SK-N-DZ (cell line): Measurements from ENCODE around the genes C9orf64, HNRNPK and TUT7.

GRCh38 chr9:83816968-83817679 is 445 bp downstream of the GKAP1 start:
RAMPAGE:
- cytosol, long total RNA = no peak
- nucleus, long total RNA = no peak

DNA sequence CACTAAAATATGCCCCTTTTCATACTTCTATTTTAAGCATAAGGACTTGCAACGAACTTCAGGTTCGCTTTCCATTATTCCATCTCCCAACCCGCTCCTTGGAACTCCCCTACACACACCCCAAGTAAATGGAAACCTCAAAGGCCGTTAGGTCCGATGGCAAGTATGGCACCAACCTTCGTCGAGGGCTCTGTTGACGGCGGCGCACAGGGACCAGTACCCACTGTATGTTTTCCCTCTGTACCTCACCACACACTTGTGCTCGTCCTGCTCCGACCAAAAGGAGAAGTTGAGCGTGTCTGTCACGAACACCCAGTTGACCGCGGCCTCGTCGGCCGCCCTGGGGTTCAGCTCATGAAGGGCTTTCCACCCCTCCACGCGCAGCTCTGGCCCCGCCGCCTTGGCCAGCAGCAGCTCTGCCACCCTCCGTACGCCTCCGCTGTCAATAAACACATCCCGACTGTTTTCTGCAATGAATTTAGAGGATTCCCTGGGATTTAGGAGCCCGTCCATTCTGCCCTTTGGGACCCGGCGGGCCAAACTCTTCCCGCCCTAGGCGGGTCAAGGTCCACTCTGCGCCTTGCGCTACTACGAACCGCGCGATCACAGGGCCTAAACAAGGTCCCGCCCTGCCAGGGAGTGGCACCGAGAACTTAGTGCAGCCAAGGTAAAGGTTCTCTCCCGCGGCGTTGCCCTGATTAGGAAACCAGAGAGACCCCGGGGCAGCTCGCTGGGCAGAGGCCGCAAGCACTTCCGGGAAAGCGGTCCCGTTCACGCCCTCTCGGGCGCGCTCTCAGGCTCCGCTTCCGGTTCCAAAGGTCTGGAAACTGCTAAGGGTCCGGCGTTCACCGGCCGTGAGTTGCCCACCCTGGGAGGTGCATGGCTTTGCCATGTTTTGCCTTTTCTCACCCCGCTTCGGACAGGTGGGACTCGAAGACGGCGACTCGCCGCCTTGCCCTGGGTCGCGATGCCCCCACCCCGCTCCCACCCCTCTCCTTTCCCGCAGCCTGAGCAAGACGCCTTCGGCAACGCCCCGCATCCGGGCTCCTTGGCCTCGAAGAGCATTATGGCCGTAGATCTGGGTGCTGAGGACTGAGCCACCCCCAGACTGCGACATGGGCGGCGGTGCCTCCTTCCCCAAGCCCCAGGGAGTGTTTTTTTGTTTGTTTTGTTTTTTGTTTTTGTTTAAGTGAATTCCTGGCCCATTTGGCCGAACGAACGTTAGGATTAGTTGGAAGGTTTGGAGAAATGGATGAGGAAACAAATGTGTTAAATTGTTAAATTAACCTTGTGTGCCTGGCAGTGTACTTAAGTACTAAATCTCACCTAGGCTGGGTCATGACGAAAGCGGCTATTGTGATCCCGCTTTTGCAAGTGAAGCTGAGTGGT is at the start of gene C9orf64:
Gene C9orf64, minus strand, starts transcription at position 755 of the 1,389 bp plus-strand sequence.
RAMPAGE:
- cytosol, long total RNA = start-site peak on the minus strand centred at position 744 of the sequence, 31 bp wide, 29 and 157 reads in 2 replicates
- nucleus, long total RNA = no peak

DNA sequence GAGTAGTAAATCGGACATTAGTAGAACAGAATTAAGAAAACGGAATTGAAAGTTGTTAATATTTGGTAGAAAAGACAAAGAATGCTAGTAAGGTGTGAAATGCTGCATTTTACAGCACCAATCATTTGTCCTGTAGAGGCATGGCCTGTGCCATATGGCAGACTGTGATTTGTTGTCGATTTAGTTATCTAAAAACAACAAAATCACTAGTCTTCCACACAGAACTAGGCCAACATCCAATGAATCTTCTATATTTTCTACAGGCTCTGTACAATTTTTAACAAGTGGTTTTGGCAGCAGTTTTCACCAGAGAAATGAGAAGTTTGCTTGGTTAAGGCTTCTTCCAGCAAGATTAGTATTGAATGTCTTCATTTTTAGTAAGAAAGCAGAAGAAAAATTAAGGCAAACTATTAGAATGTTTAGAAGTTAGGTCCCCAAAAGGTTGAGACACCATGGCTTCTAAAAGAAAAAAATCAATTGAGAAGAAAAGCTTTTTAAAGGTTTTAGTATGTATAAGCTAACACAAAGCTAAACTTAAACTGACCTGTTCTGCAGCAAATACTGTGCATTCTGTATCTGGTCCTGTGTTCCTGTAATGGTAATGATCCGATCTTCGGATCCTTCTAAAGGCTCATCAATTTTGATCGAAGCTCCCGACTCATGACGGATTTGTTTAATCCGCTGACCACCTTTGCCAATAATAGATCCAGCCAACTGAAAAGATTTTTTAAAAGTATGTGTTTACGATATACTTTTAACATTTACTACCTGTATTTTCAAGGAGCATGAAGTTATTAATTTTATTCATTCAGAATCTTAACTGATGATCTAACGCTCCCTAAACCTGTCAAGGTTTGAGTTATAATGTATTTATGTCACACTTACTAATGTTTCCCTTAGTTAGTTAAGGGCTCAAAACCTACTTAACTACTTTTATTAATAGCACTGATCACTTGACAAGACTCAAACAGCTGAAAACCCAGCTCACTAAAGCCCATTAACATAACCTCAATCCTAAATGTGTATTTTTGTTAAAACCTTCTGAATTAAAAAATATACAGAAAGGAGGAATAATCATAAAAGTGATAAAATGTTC is 10.0 kb downstream of the HNRNPK start:
RAMPAGE:
- cytosol, long total RNA = no peak
- nucleus, long total RNA = no peak

GRCh38 chr9:83978790-83979293 is 1.2 kb downstream of the HNRNPK start:
RAMPAGE:
- cytosol, long total RNA = no peak
- nucleus, long total RNA = no peak

RAMPAGE:
- cytosol, long total RNA = start-site peak on the minus strand at chr9:83980173-83980209, 6,643 and 7,463 reads in 2 replicates; start-site peak on the minus strand at chr9:83980578-83980640, 23,486 and 20,378 reads in 2 replicates
- nucleus, long total RNA = start-site peak on the minus strand at chr9:83980179-83980246, 3,724 and 1,314 reads in 2 replicates; start-site peak on the minus strand at chr9:83980575-83980630, 14,304 and 14,949 reads in 2 replicates
Observed at GRCh38 chr9:83980047-83980660, at the start of gene HNRNPK. HNRNPK (minus strand) TSS chr9:83980215.

DNA sequence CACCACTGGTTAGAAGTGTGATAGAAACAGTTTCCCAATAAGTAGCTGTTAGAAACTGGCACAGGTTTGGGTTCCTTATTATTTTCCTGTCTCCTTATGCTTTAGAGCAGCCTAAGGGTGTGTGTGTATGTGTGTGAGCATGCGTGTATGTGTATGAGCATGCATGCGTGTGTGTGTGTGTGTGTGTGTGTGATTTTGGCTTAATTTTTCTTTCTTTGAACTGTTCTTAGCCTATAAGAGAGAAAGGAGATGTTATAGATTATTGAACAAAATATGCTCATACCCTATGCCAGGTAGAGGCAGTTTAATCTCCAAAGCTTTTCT is 160.8 kb downstream of the NTRK2 start:
RAMPAGE:
- cytosol, long total RNA = no peak
- nucleus, long total RNA = no peak

DNA sequence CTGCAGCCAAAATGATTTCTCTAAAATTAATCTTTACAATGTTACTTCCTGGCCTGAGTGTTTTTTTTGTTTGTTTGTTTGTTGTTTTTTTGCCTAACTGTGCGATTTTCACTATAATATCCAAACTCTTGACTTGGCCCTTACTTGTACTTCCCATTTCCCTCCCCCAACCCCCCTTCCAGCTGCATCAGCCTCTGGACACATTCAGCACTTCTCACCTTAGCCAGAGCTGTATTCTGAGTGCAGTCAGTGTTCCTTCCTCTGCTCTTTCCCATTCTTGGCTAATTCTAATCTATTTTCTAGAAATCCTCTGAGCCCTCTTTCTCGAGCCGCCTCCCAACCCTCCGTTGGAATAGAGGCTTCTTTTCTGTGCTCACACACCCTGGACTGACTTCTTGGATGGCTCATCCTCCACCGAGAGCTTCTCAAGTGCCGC is 188.8 kb downstream of the NTRK2 start:
RAMPAGE:
- cytosol, long total RNA = no peak
- nucleus, long total RNA = no peak

RAMPAGE:
- cytosol, long total RNA = no peak
- nucleus, long total RNA = no peak
Observed at GRCh38 chr9:84954040-84954645, 284.6 kb downstream of the NTRK2 start.

GRCh38 chr9:85040536-85041302 is 371.2 kb downstream of the NTRK2 start:
RAMPAGE:
- cytosol, long total RNA = no peak
- nucleus, long total RNA = no peak

RAMPAGE:
- cytosol, long total RNA = no peak
- nucleus, long total RNA = no peak
Observed at GRCh38 chr9:85744453-85744728, 2.6 kb upstream of the AGTPBP1 start.

DNA sequence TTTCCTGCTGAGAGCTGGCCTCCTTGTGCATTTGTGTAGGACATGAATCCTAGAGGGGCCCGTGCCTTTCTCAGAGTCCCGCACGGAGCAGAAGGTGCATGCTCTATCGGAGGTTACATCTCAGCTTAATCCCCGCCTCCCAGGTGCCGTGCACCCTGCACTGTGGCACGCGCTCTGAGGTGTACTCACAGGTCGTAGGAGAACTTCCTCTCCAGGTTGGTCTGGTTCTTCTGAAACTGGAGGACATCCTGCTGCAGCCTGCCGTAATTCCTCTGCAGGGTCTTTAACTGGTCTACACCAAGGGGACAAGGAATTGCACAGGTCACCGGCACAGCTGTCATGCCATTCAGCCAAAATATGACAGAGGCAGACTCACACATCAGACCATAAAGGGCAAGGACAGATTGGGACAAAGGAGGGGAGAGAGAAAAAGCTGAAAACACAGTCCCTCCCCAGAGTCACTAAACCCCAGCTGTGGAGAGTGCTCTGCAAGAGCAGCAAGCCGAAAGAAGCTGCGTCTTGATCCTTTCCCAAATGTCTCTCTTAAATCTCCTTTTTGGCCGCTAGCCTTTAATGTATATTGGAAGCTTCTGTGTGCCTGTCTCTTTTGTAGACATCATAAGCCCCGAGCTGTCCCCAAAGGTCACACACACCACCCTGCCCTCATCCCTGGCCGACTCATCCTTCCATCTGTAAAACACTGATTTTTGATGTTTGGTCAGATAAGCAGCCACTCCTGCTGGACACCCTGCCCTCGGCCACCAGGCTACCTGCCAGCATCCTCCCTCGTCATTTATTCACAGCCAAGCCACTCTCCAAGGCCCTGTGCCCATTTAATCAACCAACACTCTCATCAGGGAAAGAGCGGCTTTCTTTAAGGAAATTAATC is 52.8 kb downstream of the GOLM1 start:
RAMPAGE:
- cytosol, long total RNA = no peak
- nucleus, long total RNA = no peak

DNA sequence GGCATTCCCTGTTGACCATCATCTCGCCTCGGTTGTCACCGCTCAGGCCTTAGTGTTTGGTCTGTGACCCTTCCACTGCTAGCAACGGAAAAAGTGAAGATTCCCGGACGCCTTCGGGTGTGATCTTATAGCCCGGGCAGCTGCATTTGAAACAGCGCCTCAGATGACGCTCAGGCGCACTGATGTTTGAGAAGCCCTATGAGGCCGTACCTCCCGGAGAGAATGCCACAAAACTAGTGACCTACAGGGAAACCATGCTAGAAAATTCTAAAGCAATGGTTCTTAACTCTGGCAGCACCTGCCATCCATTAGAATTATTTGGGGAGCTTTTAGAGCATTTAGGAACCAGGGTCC is 668 bp upstream of the GOLM1 start:
RAMPAGE:
- cytosol, long total RNA = no peak
- nucleus, long total RNA = no peak

RAMPAGE:
- cytosol, long total RNA = no peak
- nucleus, long total RNA = no peak
Observed at GRCh38 chr9:86352281-86352548, 2.0 kb downstream of the TUT7 start.

DNA sequence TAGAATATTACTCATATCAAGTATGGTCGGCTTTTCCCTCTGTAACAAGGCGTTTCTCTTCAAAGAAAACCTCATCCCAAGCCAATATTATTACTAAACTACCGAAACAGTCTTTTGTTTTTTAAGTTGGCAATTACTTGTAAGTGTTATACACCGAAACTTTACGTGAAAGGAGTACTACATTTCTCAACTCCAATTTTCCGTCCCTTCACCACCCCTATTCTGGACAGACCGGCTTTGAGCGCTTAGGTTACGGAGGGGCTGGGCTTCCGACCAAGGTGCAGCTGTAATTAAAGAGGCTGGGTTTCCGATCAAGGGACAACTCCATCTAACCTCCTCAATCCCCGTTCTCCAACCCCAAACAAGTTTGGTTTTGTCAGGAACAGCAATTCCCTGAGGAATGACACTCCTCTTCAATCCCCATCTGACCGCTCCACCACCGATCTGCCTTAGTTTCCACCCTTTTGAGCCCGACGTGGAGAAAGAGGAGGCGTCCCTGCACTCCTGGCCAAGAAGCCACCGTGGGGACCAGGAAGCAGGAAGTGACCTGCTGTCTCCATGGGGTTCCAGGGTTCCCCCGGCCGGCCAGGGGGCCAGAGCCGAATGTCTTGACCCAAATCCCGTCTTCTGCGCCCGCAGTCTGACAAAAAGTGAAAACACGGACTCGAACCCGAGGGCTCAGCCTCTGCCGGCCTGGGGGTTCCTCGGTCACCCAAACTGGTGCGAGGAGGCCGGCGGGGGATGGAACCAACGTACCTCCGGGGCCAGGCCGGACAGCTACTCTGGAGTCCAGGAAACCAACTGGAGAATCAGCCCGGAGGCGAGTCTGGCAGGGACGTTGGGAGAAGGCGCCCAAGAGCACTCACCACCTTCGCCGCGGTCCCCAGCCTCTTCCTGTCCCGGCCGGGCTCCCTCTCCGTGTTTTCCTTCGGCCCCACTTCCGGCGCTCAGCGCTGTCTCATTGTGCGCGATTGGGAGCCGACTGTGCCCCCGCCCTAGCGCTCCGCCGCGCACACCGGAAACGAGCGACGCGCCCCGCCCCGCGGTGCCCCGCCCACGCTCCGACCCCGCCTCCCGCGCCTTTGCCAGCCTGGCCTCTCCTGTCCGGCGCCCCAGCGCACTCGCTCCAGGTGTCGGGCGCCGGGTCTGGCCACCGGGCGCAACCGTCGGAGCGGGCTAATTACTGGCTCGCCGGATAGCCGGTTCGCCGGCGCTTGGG is at the start of gene TUT7:
Gene TUT7, minus strand, starts transcription at position 896 of the 1,219 bp plus-strand sequence.
RAMPAGE:
- cytosol, long total RNA = start-site peak on the minus strand centred at position 915 of the sequence, 75 bp wide, 107 and 139 reads in 2 replicates
- nucleus, long total RNA = start-site peak on the minus strand centred at position 786 of the sequence, 52 bp wide, 48 and 21 reads in 2 replicates

RAMPAGE:
- cytosol, long total RNA = no peak
- nucleus, long total RNA = no peak
Observed at GRCh38 chr9:86732378-86733107, 214.8 kb downstream of the GAS1 start.

RAMPAGE:
- cytosol, long total RNA = no peak
- nucleus, long total RNA = no peak
Observed at GRCh38 chr9:86741229-86741760, 206.0 kb downstream of the GAS1 start.

GRCh38 chr9:86807311-86808053 is 139.8 kb downstream of the GAS1 start:
RAMPAGE:
- cytosol, long total RNA = no peak
- nucleus, long total RNA = no peak

GRCh38 chr9:87148377-87149141 is 201.3 kb upstream of the GAS1 start:
RAMPAGE:
- cytosol, long total RNA = no peak
- nucleus, long total RNA = no peak

DNA sequence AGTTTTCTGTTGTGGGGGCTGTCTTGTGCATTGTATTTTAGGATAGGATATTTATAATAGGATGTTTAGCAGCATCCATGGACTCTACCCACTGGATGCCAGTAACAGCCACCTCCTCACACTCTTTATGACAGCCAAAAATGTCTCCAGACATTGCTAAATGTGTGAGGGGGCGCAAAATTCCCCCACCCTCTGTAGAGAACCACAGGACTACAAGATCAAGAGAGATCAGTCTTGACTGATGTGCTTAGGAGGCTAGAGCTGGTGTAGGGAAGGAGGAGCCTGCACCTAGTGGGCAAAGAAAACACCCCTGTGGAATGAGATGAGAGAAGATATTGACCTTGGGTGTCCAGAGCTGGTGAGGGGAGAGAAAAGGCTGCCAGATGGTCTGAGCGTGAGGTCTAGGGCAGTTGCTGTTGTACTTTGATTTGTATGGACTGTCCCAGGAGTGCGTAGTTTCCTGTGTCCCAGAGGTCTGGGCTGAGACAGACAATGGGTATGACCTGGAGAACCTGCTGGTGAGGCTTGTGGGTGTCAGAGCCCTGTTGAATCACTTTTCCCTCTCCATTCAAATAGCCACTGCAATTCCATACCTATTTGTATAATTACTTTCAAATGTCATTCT is 16.3 kb downstream of the DAPK1 start:
RAMPAGE:
- cytosol, long total RNA = no peak
- nucleus, long total RNA = no peak

DNA sequence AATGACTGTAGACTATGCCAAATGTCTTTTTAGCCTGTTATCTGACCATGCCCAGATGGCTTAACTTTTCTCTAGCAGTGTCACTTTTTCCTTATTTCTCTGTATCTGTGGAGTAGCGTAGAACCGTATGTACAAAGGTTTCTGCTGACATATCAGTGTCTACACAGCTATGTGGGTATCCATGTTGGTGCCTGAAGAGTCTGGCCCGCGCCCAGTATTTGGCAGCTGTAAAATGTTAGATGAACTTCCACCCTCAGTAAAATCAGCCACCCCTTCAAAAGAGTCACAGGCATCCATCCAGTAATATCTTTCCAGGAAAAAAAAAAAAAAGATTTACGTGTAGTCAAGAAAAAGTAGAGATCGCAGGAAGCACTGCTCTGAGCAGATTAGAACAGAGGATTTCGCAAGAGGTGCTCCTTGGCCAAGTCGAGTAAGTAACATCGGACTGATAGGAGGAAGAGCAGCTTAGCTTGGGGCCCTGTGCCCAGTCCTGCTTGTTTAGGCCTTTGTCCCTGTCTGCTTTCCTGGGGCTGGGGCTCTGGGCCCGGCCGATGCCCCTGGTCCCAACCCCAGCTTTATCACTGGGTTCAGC is 21.0 kb downstream of the DAPK1 start:
RAMPAGE:
- cytosol, long total RNA = no peak
- nucleus, long total RNA = no peak